Skeletal muscle satellite cell (primary cell): ENCODE measurements around the genes CSMD2 and TFAP2E.

DNA sequence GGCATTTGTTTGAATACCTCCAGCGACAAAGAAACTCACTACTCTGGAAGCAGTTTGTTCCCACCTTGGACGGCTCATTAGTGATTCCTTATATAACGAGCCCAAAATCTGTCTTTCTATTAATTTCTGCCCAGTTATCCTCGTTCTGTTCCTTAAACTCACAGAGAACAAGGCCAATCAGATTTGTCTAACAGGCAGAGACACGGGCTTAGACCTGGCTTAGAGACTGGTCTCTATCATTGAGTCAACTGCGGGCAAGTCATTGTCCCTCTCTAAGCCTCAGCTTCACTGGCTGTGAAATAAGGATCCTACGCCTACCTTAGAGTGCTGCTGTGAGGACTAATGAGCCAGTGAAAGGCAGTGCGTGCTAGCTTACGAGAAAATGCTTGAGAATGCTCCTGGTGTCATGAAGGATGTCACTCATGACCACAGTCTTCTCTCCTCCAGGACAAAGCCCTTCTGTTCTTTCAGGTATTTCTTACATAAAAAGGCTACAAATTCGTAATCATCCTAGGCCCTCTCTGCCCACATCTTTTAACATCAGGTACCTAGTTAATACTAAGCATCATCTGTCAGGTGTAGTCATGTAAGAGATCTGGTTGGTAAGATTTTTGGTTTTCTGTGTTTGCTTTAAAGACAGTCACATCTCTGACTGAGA, 16.5 kb upstream of the A3GALT2 start:
- CAGE, long polyA plus RNA: no peak

DNA sequence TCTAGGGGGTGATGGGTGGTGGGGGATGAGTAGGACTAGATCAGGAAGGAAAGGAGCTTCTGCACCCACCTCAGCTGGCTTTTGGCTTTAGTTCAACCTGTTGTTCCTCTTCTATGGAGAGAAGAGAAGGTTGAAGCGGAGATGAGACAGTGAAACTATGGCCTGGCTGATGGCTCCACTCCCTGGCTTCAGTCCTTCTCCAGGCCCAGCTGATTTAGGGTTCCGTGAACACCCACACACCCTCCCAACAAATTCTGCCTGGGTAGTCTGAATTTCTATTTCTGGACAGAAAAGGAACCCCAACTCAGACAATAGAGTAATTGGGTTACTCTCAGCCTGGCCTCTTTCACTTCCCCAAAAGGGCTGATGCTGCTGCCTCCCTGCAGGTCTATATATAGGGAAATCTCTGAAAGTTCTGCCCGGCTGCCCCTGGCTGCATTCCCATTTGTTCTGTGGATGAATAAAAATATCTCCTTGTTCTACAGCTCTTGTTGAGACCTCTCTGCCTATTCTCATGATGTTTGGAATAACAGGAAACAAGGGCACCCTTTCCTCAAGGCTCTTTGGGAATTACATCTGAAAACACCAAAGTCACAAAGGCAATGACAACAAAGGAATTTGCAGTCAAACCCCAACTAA, 11.5 kb upstream of the ZSCAN20 start:
- CAGE, long polyA plus RNA: no peak

DNA sequence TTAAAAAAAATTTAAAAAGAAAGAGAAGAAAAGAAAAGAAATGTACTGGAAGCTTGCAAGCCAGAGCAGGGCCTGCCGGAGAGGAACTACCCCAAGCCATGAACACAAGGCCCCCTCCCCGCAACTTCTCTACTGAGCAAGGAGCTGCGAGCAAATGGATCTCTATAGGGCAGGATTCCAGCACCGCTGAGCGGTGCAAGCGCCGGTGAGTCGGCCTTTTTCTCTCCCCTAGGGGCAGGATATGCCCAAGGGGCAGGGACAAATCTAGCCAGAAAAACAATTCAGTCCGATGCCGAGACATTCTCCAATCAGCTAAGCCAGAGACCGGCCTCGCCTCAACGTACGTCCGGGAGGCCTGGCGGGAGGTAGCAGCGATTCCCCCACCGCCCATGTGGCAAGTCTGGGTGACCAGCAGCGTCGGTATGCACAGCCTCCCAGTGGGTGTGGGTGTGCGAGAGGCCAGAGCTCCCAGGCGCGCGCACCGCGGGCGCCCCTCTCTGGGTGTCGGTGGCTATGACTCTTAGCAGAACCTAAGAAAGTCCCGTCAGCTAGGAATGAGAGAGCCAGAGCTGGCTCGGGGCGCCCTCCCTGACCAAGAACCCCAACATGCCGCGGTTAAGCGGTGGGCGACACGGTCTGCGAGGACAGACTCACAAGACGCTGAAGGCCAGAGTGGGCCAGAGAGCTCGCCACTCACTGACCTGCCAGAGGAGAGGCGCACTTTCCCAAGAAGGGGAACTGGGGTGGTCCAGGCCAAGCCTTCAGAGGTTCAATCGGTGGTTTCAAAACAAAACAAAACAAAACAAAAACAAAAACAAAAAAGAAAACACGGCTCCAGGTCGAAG, 1.9 kb downstream of the CSMD2 start:
- CAGE, long polyA plus RNA: no peak

DNA sequence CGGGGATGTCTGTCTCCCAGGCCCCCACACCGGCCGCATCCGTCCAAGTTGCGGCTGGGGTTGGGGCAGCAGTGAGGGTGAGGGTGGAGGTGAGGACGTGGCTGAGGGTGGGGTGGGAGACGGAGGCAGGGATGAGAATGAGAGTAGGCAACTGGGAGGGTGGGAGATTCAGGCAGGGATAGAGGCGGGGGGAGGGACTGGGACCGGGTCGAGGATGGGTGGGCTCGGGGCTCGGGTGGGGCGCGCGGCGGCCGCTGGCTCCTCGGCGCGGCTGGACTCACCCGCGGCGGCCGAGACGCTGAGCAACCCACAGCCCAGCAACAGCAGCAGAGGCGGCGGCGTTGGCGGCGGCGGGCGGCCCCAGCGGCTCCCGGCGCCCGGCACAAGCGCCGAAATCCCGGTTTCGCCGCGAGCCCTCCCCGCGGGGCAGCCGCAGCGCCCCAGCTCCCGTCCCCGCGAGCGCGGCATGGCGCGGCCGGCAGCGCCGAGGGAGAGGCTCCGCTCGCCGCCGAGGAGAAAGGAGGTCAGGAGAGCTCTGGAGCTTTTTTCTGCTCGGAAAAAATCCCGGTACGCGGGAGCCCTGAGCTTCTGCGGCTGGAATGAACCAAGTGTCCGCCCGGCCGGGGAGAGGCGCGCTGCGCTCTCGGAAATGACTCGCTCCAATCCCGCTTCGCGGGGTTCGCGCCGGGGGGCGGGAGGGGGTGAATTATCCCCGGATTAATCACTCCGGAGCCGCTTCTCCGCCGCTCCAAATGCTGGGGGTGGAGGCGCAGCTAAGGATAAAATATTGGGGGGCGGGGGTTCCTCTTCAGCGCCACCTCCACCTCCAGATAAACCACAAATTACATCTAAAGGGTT, at the start of gene CSMD2:
Gene CSMD2, minus strand, starts transcription at position 601 of the 858 bp plus-strand sequence.
- CAGE, long polyA plus RNA: no peak

DNA sequence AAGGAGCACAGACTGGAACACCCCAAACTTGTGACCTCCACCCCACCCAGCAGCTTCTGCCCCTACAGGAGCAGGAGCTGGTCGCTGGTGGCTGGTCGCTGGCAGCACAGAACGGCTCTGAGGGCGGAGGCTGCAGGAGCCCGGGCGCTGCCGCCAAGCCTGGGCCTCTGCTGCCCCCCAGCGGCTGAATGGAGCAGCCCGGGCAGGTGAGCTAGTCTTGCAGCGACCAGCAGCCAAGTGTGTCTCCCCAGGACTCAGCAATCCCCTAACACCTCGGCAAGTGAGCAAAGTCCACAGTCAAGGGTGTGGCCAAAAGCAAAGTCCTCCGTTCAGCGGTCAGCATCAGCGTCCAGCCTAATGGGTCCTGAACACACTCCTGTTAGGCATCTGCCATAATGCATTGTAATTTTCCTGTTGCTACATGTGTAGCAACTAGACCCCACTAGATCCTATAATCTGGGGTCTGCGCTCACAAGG, 12.1 kb upstream of the GJB5 start:
- CAGE, long polyA plus RNA: no peak

GRCh38 chr1:34790810-34791577, 1.8 kb upstream of the GJA4 start:
- CAGE, long polyA plus RNA: no peak

GRCh38 chr1:34885343-34886193, 26.0 kb upstream of the SMIM12 start:
- CAGE, long polyA plus RNA: no peak

- CAGE, long polyA plus RNA: no peak
These were observed 12.1 kb downstream of the SFPQ start for GRCh38 chr1:35180674-35181436.

GRCh38 chr1:35181437-35181856, 11.5 kb downstream of the SFPQ start:
- CAGE, long polyA plus RNA: no peak

GRCh38 chr1:35181857-35182710, 10.9 kb downstream of the SFPQ start:
- CAGE, long polyA plus RNA: no peak

GRCh38 chr1:35190678-35191605, 2.0 kb downstream of the SFPQ start:
- CAGE, long polyA plus RNA: no peak

DNA sequence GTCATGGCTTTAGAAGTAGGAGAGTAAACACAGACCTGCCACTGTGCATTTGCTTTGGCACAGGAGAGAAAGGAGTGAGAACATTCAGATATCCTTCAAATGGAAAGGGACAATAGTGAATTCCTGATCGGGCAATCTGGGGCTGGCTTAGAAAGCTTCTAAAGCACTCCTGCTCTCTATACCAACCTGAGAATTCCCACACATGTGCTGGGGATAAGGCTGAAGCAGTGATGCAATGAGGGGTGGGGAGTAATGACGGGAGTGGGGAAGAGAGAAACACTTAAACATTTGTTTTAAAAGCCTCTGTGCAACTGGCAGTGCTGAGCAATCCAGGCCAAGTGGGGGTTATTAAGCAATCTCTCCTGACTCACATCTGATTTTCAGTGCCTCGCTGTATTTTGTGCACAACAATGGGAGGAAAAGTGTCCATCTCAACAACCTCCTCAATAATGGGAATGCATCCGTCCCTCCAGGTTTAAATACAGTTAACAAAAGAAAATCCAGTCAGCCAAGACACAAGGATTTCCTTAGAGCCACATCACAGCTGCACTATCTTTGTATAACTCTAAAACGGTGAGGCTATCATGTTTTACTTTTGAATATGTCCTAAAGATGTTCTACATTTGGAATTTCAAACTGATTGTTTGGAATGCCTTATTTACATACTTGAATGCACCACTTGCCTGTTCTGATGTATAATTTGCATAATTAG, 108.7 kb downstream of the KIAA0319L start:
- CAGE, long polyA plus RNA: no peak

GRCh38 chr1:35573144-35573582, at the start of gene TFAP2E:
TFAP2E (plus strand) TSS chr1:35573314.
- CAGE, long polyA plus RNA: no peak

DNA sequence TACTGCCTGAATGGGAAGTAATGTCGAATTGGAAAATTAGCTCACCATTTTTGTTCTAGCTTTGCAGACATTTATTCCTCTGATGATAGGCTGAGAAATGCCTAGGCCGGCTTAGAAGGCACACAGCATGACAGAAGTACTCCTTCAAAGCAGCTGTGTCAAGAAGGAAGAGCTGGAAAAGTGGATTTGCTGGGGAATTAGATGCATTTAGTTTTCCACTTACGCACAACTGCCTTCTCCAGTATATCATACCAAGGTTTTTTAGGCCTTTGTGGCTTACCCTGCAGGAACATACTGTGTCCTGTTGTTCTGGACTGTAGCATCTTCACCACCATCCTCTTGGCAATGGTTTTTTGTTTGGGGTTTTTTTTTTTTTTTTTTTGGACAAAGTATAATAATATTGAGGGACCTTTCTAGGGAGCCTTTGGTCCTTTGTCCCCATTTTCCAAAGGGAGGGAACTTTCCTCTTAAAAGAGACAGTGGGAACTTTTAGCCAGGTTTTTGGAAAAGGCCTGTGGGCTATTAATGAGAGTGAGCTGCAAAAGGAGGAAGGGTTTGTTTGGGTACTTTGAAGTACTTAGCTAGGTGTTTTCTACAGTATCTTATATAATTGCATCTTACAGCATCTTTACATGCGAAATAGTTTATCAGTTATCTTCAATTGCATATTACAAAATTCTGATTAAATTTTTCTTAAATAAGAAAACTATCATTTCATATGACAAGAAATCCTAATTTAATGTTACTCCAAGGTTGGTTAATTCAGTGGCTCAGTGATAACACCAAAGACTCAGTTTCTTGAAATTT, 4.1 kb upstream of the AGO3 start:
- CAGE, long polyA plus RNA: no peak

DNA sequence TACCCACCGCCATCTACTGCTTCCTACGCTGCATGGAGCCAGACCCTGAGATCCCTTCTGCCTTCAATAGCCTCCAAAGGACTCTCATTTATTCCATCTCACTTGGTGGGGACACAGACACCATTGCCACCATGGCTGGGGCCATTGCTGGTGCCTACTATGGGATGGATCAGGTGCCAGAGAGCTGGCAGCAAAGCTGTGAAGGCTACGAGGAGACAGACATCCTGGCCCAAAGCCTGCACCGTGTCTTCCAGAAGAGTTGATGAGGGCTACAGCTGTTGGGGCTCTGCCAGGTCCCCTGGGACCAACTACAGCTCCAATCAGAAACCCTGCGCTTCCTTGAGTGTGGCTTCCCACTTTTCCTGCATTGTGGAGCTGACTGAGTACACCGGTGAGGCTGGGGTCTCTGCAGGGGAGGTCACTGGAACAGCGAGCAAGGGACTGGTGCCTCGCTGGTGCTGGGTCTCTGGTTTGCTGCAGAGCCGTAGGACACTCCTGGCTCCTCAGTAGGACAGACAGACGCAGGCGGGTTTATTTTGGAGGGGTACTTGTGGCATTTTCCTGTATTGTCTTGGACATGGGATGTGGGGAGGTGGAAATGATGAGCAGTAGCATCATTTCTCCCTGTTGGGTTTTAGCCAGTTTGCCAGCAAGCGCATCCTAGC, 4.6 kb downstream of the ADPRS start:
- CAGE, long polyA plus RNA: no peak

DNA sequence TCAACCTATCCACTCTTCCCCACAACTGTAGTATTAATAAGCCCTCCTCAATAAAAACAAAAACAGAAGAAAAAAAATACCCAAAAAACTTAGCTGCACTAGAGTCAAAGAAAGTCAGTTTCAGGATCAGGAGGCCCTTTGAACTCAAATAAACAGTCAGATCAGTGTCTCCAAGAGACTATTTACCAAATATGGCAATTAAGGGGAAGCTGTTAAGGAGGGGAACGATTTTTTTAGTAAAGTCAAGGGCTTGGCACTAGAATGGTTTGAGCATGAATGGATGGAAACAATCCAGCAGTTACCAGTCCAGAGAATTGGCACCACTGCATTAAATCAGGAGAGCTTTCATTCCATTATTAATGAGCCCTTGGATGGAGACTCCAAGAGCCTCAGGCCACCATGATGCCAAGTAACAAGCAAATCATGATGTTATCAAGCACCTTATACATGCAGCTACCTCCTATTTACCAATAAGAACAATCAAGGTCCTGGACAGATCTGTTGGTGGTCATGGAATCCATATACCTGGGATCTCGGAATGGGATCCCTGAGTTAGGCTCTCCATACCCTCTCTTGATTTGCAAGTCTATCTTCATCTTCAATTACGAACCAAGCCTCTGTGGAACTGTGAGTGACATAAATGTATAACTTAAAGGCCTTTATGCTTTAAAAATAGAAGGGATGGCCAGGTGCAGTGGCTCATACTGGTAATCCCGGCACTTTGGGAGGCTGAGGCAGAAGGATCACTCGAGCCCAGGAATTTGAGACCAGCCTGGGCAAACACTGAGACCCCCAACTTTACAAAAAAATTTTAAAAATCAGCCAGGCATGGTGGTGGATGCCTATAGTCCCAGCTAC, 7.0 kb downstream of the TRAPPC3 start:
- CAGE, long polyA plus RNA: no peak

GRCh38 chr1:36166862-36167878, 11.2 kb downstream of the MAP7D1 start:
- CAGE, long polyA plus RNA: no peak

DNA sequence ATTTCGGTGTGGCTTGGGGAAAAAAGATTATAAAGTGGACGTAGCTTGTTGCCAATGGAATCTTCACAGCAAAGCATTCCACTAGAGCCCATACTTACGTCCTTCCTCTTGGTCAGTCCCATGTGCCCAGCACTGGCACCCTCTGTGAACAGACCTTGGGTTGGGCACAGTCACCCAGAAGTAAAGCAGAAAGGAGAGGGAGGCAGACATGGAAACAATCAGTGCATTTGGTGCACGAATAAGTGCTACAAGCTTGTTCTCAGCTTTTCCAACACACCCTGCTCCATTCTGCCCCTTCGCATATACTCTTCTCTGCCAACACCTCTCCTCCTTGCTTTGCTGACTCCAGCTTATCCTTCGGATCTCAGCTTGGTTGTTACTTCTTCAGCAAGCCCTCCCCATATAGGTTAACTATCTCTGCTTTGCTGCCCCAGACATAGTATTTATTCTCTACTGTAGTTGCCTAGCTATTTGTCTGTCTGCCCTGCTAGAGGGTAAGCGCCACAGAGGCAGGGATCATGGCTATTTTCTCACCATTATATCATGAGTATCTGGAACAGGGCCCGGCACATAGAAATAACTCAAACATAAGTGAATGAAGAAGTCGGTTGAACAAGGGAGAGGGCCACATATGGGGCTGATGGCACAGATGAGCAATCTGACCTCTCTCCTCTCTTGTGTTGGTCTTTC, 14.5 kb downstream of the MAP7D1 start:
- CAGE, long polyA plus RNA: no peak

DNA sequence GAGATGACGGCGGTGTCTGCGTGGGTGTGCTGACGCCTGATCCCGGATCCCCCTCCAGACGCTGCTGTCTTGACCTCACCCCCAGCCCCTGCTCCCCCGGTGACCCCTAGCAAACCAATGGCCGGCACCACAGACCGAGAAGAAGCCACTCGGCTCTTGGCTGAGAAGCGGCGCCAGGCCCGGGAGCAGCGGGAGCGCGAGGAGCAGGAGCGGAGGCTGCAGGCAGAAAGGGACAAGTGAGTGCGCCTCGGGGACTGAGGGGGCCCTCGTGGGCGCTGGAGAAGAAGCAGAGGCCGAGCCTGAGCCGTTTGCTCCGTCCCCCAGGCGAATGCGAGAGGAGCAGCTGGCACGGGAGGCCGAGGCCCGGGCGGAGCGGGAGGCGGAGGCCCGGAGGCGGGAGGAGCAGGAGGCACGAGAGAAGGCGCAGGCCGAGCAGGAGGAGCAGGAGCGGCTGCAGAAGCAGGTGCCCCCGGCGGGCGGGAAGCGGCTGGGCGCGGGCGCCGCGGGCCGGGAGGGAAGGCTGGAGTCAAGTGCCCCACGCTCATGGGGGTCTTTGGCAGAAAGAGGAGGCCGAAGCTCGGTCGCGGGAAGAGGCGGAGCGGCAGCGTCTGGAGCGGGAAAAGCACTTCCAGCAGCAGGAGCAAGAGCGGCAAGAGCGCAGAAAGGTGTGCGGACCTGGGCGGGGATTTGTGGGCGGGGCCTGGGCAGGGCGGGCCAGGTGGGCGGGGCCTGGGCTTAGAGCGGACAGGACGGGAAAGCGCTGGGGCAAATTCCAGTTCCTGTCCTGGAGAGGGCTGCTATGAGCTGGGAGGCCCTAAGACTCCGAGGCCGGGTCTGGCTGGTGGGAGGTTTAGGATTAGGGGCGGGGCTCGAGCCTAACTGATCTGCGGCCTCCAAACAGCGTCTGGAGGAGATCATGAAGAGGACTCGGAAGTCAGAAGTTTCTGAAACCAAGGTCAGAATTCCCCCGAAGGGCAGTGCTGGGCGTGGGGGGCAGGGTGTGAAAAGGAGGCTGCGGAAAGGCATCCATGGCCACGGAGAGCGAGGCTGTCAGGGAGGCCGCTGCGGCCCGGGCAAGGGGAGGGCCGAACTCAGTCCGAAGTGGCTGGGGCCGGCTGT, 22.8 kb downstream of the MAP7D1 start:
- CAGE, long polyA plus RNA: no peak

DNA sequence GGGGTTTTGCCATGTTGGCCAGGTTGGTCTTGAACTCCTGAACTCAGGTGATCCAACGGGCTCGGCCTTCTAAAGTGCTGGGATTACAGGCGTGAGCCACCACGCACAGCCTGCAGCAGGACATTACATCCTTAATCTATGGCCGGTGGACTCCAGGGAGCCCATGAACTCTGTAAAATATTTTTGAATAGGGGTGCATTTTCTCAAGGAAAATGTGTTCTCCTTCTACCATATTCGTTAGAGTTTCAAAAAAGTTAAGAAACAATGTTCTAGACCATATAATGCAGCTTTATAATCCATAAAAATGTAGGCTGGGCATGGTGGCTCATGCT, 4.3 kb downstream of the THRAP3 start:
- CAGE, long polyA plus RNA: no peak